Metanephros (tissue), 2 donors: ENCODE measurements around a stretch of chr10.

DNA sequence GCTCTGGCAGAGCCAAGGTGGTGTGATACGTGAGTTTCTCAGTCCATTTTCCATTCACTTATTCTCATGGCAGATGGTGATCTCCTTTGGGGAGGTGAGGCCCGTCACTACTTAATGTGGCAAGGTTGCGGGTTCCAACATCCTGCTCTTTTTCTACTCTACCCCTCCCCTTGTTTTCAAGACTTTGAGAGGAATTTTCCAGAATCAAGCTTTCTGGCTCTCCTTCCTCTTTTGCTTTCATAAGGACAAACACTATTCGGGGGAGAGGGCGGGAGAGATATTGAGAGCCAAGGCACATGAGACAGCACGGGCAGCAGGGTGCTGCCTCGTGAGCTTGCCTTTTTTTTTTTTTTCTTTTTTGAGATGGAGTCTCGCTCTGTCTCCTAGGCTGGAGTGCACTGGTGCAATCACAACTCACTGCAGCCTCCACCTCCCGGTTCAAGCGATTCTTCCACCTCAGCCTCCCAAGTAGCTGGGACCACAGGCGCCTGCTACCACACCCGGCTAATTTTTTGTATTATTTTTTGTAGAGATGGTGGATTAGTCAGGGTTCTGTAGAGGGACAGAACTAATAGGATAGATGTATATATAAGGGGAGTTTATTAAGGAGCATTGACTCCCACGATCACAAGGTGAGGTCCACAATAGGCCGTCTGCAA is 6.8 kb upstream of the PFKFB3 start:
- RAMPAGE, long total RNA = no peak

GRCh38 chr10:6197442-6198010 is 5.2 kb upstream of the PFKFB3 start:
- RAMPAGE, long total RNA = no peak

DNA sequence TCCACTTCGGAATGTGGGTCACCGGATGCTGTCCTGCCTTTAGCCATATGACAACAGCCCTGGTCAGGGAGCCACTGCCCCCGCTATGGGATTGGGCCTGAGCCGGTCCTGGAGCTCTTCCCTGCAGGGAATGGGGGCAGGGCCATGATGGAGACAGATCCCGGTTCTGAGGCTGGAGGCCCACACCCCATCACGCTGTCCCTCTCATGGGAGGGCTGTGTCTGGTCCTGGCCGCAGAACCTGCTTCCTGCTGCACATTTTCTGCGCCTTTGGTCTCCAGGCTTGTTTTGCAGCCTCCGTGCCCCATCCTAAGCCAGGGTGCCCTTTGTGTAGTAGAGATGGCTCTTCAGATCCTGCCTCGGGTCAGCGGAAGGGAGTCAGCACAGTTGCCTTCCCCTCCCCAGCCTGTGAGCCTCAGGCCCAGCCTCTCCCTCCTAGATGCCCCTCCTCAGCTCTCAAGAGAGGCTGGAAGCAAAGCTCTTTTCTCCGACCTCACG is 22.7 kb downstream of the PFKFB3 start:
- RAMPAGE, long total RNA = no peak

GRCh38 chr10:6251215-6251414 is 48.4 kb downstream of the PFKFB3 start:
- RAMPAGE, long total RNA = no peak

GRCh38 chr10:6274575-6274995 is 71.9 kb downstream of the PFKFB3 start:
- RAMPAGE, long total RNA = no peak

DNA sequence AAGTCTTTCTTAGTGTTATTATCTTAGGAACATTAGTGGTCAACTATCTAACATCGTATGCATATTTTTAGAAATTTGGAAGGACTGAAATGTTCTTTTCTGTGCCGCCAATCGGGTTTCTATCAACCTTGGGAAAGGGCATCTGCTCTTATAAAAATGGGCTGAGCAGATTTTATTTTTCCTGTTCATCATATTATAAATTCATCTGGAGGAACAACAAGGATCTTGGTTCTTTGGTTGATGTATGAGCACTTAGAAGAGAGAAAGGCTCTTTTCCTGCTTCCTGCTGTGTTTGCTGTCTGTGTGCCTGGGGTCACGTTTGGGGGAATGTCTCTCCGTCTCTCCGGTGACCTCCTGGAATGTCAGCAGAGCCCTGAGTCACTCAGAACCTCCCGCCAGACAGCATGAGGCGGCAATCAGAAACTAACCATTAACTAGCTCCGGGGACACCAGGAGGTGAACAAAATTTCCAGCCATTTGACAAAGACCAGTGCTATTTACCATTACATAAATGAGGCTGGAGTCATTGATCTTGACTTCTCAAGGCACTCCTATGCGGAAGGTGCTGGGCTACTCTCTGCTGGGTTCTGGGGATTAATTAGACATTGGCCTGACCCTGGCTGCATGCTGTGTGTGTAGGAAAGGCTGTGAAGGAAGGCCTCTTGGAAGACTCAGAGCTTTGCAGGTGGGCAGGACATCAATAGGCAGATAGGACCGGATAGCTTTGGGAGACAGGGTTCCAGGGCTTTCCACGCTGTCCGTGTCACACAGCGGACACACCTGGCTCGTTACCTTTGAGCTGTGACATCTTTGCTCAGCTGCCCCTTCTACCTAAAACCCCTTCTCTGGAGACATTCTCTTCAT is 76.8 kb downstream of the PFKFB3 start:
- RAMPAGE, long total RNA = no peak

DNA sequence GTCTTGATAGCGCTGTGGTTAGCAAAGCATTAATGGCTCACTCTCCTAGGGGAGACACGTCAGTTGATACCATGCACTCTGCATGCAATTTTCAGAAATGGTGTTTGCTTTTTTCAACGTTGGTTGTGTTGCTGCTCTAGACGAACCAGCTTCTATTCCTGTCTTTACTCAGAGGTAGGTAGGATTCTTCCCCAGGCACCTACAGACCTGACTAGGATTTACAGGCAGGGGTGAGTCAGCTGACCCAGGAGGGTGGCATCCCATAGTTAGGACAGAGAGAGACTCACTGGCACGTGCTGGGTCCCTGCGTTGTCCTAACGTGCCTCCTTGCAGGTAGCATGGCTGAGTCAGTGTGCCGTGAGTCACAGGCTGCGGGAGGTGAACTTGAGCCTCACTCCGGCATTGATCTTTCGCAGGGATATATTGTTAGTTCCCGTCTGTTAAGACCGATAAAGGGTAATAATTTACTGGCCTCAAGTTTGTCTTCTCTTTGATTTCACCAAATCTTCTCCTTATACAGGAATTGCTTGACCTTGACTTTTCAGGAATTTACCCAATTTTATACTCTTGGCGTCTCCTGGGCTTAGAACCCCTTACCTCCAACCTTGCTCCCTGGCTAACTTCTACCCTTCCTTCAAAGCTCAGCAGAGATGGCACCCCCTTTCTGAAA is 96.5 kb downstream of the PFKFB3 start:
- RAMPAGE, long total RNA = no peak

- RAMPAGE, long total RNA = no peak
These were observed 178.7 kb downstream of the PRKCQ start for GRCh38 chr10:6401034-6402175.

GRCh38 chr10:6498554-6499269 is 81.4 kb downstream of the PRKCQ start:
- RAMPAGE, long total RNA = no peak

GRCh38 chr10:7264066-7264960 is 146.5 kb downstream of the SFMBT2 start:
- RAMPAGE, long total RNA = no peak

DNA sequence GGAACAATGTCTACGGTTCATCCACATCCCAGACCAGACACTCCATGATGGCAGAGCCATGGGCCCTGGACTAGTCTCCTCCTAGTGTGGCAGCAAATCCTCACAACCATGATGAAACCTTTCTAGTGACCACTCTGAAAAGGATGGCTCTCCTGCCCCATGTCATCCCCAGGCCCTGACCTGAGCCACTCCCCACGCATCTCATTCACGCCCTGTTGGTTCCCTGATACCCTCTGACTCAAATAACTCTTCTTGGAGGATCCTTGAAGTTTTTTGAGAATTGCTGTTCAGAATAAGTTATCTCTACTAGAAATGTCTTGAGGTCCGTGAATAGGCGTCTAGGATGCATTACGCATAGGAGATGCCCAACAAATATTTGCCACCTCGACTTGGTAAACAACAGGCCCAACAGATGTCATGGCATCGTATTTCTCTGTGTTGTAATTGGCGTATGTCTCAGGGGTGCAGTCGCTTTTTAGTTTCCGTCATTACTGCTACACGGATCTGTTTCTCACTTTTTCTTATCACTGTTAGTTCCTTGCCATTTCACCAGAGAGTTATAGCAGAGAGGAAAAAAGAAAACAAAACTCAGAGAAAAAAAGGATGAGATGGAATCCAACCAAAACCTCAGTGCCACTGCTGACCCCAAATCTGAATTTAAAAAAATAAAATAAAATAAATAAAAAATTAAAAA is 72.9 kb upstream of the SFMBT2 start:
- RAMPAGE, long total RNA = no peak

- RAMPAGE, long total RNA = no peak
These were observed 118.8 kb downstream of the ITIH5 start for GRCh38 chr10:7547746-7548573.

DNA sequence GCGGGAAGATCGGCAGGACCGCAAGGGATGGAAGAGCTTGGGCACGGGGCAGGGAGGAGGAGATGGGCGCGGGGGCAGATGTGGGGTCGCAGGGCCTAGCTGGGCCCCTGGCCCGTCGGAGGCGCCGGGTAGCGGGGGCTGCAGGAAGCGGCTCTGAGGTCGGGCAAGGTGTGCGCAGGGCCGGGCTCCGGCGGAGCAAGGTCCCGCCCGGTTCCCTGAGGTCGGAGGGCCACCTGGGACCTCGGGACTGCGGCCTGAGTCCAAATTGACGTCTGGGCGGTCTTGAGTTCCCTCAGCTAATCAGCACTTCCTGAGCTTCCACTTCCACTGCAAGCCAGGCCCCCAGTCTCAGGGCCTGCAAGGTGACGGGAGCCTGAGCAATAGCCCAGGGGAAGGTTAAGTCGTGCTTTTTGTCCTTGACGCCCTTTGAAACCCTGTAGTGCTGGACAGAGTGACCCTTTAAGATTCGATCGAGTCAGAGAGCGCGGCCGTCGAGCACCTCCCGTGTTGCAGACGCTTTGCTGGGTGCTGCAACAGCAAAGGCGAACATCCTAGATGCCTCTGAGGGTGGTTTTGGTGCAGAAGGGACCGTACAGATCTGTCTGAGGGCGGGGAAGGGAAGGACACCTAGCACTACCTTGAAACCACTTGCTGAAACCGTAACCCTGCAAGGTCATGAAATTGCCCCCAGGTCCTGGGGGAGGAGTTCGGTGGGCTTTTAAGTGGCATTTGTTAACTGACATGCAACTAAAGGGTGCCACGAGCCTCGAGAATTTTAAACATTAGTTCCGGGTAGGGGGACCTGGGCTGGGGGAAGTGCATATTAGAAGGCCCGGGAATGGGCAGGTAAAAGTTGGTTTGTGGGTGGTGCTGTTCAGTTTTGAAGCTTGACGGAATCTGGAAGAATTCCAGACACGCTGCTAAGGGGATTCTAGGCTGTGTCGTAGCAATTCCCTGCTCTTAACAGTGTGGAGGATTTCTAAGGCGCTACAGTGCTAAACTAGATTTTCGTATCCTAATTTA is 610 bp downstream of the ATP5F1C start:
- RAMPAGE, long total RNA = no peak

- RAMPAGE, long total RNA = no peak
These were observed 36.7 kb downstream of the TAF3 start for GRCh38 chr10:7854751-7855710.

- RAMPAGE, long total RNA = no peak
These were observed 3.9 kb downstream of the GATA3 start for GRCh38 chr10:8058274-8058898.

GRCh38 chr10:8404535-8405195 is 350.2 kb downstream of the GATA3 start:
- RAMPAGE, long total RNA = no peak

- RAMPAGE, long total RNA = no peak
These were observed 399.7 kb downstream of the GATA3 start for GRCh38 chr10:8454093-8454623.

DNA sequence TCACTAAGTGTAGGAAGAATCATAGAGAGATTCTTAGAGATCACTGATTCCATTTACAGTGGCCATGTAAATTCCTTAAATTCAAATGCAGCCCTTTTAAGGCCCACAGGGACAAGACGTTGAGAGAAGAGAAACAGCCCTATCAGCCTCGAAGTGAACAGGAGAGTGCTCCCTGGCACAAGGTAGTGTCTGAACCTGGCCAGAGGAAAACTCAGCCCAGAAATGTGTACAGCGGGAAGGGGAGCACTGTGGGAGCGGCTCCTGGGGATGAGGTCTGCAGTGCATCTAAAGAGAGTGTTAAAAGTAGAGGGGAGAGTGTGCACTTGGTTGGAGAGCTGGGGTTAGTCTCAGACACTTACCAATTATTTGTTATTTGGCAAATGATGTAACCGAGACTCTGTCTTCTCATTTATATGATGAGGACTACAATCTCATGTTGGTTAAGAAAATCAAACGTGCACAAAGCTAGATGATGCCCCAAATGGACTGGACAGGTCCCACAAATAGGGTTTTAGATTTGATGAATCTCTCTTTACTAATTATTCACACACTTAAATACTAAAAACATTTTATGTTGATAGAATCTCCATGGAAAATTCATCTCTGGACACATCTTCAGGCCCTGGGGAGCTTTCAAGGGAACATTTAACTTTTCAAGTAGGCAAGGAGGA is 962.4 kb downstream of the GATA3 start:
- RAMPAGE, long total RNA = no peak

GRCh38 chr10:11026712-11027425 is 9.2 kb downstream of the CELF2 start:
- RAMPAGE, long total RNA = no peak

- RAMPAGE, long total RNA = no peak
These were observed 67.8 kb downstream of the CELF2 start for GRCh38 chr10:11085448-11085848.